Metastatic Liver Carcinoma in the Lung (tissue), 2 donors: ENCODE measurements around a stretch of chr5.

DNA sequence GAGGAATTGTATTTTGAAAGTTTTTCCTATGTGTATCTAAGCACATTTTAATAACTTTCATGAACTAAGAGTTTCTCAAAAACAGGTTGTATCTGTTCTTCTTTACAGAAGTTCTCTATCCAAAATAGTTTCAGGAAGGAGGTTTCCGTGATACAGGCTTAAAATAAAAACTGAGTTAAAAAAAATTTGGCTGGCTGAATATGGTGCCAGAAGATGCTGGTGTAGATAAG, 49.9 kb upstream of the SMIM15 start:
- PRO-cap, 2 experiments, result no peak in any of the 2 experiments

DNA sequence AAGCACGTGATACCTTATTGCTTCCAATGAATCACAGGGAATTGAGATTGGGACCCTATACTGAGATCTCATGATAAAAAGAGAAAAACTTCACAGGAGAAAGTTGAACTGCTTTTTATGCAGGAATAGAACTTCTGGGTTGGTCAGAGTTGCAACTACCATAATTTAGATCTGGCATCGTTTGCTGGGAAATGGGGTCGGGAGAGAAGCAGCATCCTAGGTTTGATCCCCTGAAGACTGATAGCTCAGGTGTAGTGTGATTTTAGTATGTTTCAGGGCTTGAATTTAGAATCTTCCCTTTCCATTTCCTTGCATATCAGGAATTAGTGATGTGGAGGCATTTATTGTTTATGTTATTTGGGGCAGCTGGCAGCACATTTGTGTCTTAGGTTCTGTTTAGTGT, 80.1 kb downstream of the ZSWIM6 start:
- PRO-cap, 2 experiments, result no peak in any of the 2 experiments

DNA sequence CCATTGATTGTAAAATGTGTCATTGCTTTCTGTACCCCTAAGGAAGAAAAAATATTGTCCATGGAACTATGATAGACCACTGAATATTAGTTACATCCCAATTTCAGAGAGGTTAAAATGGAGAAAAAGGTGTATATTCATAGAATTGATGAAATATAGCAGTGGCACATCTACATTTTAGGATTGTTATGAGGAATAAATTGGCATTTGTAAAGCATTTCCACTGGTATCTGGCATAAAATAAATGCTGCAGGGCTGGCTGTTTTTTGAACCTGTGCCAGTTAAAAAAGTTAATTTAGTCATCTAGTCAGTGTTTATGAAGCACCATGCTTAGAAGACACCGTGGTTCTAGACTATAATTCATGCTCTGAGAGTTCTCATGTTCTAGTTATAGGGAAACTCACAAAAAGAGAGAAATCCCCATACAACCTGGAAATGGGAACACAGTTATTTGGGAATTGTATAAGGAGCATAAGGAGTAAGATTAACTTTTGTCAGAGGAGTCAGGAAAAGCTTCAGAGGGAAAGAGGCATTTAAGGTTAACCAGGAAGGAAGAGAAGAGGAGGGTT, 93.2 kb downstream of the ZSWIM6 start:
- PRO-cap, 2 experiments, result no peak in any of the 2 experiments

GRCh38 chr5:61731587-61732614, 399.8 kb downstream of the ZSWIM6 start:
- PRO-cap, 2 experiments, result no peak in any of the 2 experiments

- PRO-cap, 2 experiments, result no peak in any of the 2 experiments
Observed at GRCh38 chr5:62387691-62388987, 15.6 kb downstream of the DIMT1 start.

- PRO-cap, 2 experiments, result no peak in any of the 2 experiments
Observed at GRCh38 chr5:62390133-62390810, 13.4 kb downstream of the DIMT1 start.

DNA sequence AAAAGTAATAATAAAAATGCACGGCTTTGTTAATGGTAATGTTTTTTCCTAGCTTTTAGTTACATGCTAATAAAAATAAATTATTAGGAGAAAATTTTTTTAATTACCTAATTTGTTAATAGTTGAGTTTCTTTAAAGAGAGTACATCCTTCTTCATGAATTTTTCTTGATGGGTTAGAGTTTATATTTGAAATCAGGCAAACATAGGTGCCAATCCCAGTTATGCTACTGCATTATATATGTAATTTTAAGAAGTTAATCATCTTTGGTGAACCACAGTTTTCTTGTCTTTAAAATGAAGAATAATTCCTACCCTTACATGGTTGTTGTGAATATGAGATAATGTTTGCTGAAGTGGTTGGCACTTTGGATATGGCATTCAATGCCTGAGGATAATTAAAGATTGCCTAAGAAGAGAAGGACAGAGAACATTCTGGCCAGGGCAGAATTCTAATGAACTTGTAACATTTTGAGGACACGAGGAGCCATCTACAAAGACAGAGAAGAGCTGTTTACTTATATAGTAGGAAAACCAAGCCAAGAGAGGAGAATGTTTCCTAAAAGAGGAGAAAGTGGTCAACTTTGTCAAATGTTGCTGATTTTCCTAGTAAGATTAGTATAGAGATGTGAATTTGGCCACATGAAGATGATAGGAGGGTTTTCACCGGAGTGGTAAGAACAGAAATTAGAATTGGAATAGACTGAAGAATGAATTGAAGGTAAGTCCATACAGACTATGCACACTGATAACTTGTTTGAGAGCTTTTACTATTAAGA, 50.8 kb upstream of the LRRC70 start:
- PRO-cap, 2 experiments, result no peak in any of the 2 experiments

- PRO-cap, 2 experiments, result peak in 1 of 2 experiments; most common minus-strand start chr5:63155228 (in 1)
Observed at GRCh38 chr5:63155134-63155486, 576.5 kb downstream of the LRRC70 start.

GRCh38 chr5:64213285-64213975, 47.8 kb downstream of the RNF180 start:
- PRO-cap, 2 experiments, result no peak in any of the 2 experiments

DNA sequence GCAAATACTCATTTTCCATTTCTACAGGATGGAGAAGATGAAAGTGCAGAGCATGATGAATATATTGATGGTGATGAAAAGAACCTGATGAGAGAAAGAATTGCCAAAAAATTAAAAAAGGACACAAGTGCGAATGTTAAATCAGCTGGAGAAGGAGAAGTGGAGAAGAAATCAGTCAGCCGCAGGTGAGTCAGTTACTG, 35.4 kb downstream of the CWC27 start:
- PRO-cap, 2 experiments, result no peak in any of the 2 experiments

- PRO-cap, 2 experiments, result no peak in any of the 2 experiments
Observed at GRCh38 chr5:65482222-65483541, 962 bp upstream of the ADAMTS6 start.

- PRO-cap, 2 experiments, result no peak in any of the 2 experiments
Observed at GRCh38 chr5:65810027-65810535, 88.1 kb downstream of the NLN start.

GRCh38 chr5:65926938-65927537, 663 bp downstream of the ERBIN start:
- PRO-cap, 2 experiments, result no peak in any of the 2 experiments

- PRO-cap, 2 experiments, result no peak in any of the 2 experiments
Observed at GRCh38 chr5:65967092-65967550, 40.7 kb downstream of the ERBIN start.

- PRO-cap, 2 experiments, result no peak in any of the 2 experiments
Observed at GRCh38 chr5:66031828-66032247, 105.5 kb downstream of the ERBIN start.

DNA sequence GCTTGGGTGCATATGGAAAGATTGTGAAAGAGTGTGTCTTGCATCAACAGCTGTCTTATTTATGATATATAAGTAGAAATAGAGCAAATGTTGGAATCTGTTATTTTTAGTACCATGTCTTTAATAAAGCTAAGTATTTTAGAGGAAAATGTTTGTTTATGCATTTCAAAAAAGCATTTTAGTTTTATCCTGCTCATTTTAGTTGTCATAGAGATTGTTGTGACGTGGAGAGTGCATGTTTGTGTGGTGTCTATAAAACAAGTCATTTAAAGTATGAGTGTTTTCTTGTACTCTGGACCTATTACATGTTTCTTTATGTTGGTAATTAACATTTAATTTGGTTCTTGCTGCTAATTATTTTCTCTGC, 36.6 kb downstream of the SREK1 start:
- PRO-cap, 2 experiments, result no peak in any of the 2 experiments

GRCh38 chr5:66333145-66333559, 189.1 kb downstream of the SREK1 start:
- PRO-cap, 2 experiments, result no peak in any of the 2 experiments

DNA sequence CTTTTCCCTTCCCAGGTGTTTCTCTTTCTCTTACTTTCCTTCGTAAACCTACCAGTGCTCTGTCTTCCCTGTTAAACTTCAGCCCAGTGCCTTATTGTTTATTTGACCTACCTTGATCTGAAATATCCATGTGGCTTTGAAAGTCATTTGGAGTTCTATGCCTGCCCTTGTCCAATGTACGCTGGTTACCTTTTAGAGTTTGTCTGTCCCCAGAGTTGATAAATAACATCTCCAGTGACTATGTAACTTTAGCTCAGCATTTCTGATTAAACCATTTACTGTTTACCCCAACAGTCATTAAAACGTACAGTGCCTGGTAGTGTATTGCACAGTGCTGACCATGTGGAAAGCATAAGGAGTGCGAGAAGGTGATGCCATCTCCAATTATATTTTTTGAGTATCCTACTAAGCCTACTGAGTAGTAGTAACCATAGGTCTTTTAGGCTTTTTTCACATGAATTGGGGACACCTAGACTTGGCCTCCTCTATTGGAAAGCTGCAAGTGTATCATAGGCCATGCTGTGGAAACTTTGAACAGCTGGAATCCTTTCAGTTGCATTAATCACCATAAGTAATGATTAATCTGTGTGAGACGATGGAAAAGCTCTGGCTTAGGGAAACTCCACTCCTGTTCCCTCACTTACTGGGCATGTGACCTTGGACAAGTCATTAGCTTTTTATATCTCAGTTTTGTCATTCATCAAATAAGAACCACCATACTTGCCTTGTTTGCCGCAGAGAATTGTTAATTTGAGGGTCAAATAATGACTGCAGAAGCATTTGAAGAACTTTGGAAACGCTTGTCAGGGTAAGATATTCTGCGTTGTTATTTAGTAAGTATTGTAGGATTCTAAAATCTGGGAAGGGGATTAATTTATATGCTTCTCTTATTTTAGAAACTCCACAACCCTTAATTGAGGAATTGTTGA, 93.5 kb downstream of the MAST4 start:
- PRO-cap, 2 experiments, result no peak in any of the 2 experiments

DNA sequence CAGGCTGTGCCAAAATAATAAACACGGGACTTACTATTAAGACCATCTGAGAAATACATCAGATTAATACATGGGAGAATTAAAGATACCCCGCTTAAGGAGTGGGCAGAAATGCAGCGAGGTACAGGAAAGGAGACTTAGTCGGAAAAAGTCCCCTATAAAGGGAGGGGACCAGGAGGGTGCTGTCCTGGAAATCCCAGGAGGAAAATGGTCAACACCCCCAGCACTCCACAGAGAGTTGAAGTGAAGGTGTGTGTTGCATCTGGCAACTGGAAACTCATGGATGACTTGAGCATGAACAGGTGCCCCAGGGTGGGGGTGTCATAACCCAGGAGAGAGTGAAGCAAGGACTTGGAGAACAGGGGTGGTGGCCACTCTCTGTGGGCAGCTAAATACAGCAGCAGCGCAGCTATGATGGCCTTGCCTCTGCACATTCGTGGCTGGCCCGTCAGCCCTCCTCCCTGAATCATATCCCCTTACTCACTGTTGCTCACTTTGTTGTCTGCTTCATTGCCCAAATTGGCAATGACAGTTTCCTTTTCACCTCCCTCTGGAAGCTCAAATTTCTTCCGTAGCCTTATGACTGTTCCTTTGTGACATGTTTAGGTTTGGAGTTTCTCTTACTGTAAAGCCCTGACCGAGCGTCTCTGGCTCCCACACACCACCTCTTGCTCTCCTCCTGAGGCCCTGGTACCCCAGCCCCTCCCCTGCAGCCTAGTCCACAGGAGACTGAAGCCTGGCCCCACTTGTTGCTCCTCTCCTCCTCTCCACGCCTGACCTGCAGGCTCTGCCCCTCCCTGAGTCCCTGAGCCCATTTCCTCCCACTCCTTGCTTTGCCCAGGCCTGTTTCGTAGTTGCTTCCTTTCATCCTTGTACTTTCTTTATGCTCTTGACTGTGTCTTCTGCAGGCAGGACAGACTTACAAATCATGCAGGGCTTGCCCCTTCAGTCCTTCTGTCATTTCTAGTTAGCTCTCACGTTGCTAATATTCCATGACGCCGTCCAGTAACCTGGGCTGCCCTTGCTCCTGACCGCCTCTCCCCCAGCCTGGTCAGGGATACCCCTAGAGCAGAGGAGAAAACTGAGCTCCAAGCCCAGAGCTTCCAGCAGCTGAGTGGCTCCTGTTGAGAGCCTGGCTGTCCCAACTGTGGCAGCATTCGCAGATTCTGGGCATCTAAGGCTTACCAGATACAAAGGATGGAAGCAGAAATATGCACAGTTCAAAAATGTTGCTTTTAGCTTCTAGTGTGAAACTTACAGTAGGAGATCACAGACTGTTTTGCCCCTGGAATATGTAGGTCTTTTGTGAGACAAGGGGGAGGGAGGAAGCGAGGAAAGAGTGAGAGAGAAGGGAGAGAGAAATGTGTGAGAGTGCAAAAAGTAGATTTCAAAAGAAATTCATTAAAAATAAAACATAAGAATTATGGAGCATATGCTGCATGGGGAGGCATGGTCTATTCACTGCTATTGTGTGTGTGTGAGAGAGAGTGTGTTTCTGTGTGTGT, 185.5 kb downstream of the CD180 start:
- PRO-cap, 2 experiments, result no peak in any of the 2 experiments

DNA sequence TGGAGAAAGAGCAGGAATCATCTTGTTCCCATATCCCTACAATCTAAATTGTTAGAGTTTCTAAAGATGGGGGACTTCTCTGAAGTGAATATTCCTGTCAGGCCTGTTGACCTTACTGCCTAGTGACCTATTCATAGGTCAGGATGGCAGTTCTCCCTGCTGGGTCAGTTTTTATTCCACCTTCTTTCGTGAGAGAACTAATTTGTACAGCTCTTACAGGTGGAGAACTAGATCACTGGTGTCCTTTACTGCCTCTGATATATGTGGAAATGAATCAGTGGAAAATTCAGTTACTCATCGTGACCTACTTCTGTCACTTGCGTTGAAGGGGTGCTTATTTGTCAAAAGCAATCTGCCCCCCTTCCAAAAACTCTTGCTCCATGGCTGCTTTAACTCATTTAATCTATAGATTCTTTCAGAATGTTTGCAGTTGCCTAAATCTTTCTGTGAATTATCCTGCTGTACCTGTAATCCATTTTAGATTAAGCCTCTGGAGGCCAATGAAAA, 164.9 kb downstream of the CD180 start:
- PRO-cap, 2 experiments, result no peak in any of the 2 experiments